Measurements from ENCODE around the genes CD86, CASR, FAM162A and DTX3L.

GRCh38 chr3:120597148-120597585, 1.0 kb downstream of the NDUFB4 start:
- PRO-cap, result no peak
- RAMPAGE, long total RNA, 2 experiments, result no peak in any of the 2 experiments

GRCh38 chr3:120909476-120910037, 1.6 kb downstream of the STXBP5L start:
- PRO-cap, result no peak
- RAMPAGE, long total RNA, 2 experiments, result no peak in any of the 2 experiments

DNA sequence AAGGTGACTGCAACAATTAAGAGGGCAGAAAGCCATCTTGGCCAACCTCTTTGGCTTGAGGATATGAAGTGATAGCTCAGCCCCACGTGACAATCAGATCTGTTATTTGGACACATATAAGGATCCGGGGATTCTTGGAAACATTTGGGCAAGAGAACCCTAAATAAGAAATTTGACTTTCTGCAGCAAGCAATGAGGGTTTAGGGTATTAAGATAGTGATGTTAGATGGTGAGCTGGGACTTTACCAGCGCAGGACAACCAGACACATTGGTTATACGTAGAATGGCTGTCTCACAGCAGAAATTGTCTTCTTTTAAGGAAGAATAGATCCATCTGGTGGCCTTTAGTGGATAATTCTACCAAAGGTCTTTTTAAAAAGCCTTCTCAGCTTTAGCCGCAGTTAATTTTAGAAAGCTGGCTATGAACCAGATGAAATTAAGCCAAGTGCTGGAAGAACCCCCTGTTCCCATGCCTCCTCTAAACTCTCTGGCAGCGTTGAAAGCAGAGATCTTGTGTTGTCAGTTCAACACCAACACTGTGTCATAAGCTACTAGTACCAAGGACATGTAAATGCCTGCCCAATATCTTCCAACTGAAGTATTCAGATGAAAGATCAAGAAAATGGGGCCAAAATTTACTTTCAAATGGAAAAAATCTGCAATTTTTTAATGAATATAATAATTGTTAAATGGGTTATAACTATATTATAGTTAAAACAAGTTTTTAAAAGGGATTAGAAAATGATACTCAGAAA, 12.2 kb downstream of the HCLS1 start:
- PRO-cap, result no peak
- RAMPAGE, long total RNA, 2 experiments, result no peak in any of the 2 experiments

DNA sequence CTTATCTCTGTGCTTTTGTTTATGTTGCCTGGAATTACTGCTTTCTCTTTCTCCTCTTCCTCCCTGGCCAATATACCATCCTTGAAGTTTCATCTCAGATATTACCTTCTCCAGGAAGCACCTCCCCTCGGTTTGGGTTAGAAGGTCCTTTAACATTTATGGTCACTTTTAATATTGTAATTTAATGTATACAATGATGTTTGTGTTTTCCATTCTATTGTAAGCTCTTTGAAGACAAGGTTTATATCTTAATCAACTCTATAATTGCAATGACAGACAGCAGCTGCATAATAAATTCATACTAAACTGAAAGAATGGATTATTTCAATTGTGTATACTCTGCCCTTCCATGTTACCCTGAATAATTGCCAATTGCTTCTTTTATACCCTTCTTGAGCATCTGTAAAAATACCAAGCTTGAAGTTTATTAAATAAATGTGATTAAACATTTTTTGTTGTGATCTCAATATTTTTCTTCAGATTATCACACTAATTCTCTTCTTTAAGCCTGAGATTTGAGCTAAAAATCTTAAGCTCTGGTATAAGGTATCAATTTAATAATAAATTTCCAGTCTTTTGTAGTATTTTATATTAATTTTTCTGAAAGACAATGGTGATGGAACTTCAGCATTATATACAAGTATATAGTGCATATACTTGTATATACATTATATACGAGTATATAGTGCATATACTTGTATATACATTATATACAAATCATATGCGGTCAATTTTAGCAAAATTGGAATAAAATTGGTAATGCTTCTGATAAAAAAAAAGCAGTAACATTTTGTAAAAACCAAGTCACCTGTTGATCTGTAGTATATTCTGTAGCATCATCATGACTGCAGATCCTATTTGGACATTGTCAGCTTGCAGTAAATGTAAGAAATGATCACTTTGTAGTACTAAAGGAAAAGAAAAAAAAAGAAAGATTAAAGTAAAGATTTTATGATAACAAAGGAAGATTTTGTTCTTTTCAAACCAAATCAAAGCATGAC, 28.0 kb downstream of the IQCB1 start:
- PRO-cap, result no peak
- RAMPAGE, long total RNA, 2 experiments, result no peak in any of the 2 experiments

DNA sequence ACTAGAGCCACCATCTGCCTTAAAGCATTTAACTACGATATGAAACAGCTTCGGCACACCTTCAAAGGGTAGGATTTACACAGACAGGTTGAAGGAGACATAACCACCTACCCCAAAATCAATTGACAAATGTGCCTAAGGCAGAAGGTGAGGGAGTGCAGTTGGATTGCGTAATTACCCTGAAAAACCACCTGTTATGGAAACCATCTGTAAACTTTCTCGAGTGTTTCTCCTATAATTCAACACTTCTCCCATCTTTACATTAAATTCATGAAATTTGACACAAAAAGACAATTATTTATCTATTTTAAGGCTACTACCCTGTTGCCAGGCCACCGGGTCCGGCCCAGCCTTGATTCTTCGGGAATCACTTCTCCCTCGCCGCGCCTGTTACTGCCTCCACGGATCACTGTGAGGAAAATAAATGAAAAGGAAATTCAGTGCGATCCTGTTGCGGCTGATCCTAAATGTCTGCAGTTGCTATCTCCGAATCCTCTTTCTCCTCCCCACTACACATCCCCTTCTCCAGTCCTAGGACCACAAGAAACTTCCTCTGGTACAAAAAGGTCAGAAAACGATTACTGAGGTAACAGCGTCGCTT, 689 bp downstream of the IQCB1 start:
- PRO-cap, result no peak
- RAMPAGE, long total RNA, 2 experiments, result no peak in any of the 2 experiments

DNA sequence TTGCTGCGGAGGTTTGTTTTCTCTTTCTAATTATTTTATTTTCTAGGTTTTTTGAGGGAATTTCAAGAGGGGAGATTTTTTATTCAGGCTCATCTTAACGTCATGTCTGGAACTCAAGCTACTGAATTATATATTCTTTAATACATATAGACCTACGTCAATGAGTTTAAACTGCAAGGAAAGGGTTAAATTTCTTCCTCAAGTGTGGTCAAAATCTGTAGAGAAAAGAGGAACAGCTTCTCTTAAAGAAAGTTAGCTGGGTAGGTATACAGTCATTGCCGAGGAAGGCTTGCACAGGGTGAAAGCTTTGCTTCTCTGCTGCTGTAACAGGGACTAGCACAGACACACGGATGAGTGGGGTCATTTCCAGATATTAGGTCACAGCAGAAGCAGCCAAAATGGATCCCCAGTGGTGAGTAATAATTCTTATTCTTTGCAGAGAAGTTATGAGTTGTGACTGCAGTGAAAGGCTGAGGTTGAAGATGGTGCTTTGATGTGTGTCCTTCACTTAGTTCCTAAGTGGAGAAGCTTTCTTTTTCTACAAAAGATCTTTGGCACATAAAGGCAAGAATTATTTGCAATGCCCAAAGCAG, at the start of gene CD86:
Gene CD86 (plus strand): TSS at position 271 of the 593 bp plus-strand sequence.
- PRO-cap, result unidirectional peak, plus-strand start at position 275 of the sequence
- RAMPAGE, long total RNA, 2 experiments, result start-site peak on the plus strand in 2 of 2 experiments, centred at positions 273 to 295 of the sequence, 7 to 9 reads per replicate

DNA sequence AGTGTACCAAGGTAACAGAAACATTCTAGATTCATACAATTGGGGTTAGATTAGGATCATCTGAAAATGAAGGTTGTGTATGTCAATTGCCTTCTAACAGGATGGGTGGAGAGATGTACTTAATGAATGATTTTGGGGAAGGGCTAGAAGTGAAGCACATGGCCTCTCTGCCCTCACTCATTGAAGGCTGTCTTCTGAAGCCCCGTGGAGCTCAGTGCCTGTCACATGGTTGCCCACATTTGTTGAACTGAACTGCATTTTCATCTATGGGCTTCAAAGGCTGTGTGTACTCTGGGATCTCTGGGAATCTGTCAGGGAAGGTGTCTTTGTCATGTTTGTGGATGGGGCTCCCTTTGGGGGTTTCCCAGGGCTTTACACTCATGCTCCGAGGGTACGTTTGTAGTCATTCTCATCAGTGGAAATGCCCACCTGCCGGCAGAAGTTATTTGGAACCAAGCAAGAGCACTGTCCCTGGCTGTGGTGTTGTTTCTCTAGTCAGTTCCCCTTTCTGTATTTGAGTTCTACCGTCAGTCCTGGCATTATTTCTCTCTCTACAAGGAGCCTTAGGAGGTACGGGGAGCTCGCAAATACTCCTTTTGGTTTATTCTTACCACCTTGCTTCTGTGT, 22.3 kb downstream of the CD86 start:
- PRO-cap, result no peak
- RAMPAGE, long total RNA, 2 experiments, result no peak in any of the 2 experiments

DNA sequence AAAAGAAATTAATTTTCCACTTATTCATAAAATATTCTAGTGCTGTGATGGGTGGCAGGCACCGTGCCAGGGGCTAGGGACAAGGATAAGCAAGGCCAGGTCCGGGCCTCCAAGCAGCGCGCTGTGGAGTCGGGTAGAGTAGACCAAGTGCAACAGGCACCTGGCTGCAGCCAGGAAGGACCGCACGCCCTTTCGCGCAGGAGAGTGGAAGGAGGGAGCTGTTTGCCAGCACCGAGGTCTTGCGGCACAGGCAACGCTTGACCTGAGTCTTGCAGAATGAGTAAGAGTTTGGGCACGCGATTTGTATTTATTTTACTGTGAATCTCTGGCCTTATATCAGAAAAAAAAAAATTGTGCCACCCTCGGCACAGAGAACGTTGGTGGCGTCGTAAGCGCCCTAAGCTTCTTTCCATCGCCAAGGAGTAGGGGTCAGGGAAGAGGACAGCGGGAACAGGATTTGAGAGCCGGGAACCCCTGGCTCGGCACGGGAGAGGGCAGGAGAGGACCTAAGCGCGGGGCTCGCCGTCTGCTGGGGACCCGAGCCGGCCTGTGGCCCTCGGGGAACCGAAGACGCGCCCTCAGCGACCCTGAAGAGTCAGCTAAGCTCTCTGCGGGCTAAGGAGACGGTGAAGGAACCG, at the start of gene CASR:
Gene CASR (plus strand): TSS at position 136 of the 638 bp plus-strand sequence.
- PRO-cap, result no peak
- RAMPAGE, long total RNA, 2 experiments, result no peak in any of the 2 experiments

DNA sequence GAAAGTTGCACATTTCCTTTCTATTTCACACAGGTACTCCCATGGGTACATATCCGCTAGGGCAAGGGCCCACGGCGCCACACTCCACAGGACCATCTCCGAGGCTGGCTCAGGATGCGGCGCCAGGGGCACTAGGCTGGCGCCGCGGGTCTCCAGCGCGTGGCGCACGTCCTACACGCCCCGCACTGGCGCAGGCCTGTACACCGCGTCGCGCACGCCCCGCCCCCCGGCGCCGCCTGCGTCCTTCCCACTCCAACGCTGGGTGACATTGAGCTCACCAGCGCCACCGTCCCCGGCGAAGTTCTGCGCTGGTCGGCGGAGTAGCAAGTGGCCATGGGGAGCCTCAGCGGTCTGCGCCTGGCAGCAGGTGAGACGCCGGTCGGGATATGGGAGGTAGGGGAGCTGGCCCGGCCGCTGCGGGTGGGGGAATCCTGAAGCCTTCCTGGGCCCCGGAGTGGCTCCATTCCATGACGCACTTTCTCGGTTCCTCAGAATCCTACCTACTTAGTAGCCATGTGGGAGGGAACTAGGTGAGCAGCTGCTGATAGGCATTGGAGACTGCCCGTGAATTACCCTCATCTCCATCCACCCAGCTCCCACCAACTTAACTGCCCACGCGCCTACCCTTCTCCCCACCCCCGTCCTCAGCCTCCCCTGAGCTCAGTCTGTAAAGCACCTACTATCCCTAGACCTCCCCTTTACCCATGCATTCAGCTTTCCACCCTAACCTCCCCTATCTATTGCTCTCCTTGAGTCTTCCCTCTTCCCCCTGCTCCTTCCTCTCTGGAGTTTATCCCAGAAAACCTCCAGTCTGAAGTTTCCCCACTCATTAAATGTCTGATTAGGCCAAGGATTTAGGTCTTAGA, at the start of gene FAM162A:
Gene FAM162A (plus strand): TSS at position 250 of the 866 bp plus-strand sequence.
- PRO-cap, result bidirectional peak, plus-strand start at position 298 of the sequence, minus-strand start at position 187 of the sequence; bidirectional peak, plus-strand start at position 507 of the sequence, minus-strand start at position 479 of the sequence
- RAMPAGE, long total RNA, 2 experiments, result start-site peak on the plus strand in 2 of 2 experiments, centred at positions 265 to 293 of the sequence, 82 to 382 reads per replicate

DNA sequence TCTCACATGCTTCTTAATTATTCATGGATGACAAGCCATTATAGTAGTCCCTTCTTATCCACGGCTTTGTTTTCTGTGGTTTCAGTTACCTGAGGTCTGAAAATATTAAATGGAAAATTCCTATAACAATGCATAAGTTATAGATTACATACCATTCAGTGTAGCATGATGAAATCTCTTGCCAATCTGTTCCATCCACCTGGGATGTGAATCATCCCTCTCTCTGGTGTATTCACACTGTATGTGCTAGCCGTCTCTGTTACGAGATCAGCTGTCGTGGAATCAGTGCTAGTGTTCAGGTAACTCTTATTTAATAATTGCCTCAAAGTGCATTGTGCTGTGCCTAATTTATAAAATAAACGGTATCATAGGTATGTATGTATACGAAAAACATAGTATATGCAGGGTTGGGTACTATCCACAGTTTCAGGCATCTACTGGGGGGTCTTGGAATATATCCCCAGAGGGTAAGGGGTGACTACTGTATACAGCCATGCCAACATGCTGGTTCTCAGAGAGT, 5.2 kb downstream of the WDR5B start:
- PRO-cap, result no peak
- RAMPAGE, long total RNA, 2 experiments, result no peak in any of the 2 experiments

DNA sequence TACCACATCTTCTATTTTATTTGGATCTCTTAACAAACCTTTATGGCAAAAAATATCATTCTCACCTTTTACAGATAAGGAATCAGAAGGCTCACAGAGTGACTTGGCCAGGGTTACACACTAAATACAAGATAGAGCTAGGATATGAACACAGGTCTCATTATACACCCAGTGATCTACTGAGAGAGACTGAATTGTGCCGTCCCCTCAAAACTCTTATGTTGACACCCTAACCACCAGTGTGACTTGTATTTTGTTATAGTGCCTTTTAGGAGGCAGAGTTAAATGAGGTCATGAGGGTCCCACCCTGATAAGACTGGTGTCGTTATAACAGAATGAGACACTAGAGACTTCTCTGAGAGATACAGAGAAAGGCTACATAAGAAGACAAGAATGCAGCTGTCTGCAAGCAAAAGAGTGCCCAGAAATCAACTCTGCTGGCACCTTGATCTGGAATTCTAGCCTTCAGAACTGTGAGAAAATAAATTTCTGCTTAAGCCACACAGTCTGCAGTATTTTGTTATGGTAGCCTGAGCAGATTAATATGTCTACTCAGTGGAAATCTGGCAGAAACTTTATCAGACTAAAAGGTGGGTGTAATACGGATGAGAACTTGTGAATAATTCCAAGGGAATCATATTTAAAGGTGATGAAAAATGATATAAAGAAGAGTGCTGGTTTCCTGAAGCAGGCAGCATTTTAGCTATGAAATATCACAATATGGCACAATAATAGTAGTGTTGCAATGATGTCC, 12.5 kb downstream of the KPNA1 start:
- PRO-cap, result no peak
- RAMPAGE, long total RNA, 2 experiments, result no peak in any of the 2 experiments

- PRO-cap, result bidirectional peak, plus-strand start at chr3:122564601, minus-strand start at chr3:122564272; bidirectional peak, plus-strand start at chr3:122564781, minus-strand start at chr3:122564754
- RAMPAGE, long total RNA, 2 experiments, result start-site peak on the plus strand in 2 of 2 experiments, at chr3:122564359-122564422 at its widest, 217 to 569 reads per replicate; start-site peak on the minus strand in 2 of 2 experiments, at chr3:122564232-122564780 at its widest, 62 to 261 reads per replicate
Measured at GRCh38 chr3:122564056-122565035, at the start of gene DTX3L. Gene DTX3L, plus strand, starts transcription at chr3:122564338.

DNA sequence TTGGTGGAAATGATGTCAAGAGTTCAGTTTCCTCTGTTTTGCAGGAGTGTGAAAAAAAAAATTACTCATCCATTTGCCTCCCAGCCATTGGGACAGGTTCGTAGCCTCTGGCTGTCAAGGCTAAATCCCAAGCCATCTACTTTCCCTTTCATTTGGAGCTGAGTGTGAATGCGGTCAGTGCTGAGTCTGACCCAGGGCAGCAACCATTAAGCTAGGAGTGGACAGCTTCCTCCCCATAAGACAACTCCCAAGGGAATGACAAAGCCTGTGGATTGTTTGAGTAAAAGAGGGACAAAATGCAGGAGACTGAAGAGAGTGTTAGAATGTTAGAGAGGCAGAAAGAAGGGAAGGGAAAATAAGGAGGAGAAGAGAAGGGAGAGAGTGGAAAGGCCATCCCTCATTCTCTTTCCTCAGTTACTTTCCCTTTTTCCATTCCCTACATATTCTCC, 33.7 kb downstream of the PARP14 start:
- PRO-cap, result no peak
- RAMPAGE, long total RNA, 2 experiments, result no peak in any of the 2 experiments

DNA sequence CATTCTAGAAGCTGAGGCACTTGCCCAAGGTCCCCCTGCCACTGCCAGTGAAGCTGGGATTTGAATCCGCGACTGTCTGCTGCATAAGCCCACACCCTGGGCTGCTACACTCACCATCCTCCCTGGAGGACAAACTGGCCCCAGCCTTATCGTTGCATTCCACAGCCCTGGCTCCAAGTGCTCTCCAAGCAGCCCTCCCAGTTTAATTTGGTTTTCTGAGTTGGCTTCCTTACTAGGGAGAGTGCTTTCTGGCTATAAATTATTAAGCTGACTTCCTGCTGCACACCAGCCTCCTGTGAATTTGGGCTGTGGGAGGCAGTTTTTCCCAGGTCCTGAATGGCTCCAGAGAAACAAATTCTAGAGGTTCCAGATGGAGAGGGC, 69.9 kb downstream of the SEMA5B start:
- PRO-cap, result unidirectional peak, minus-strand start at position 209 of the sequence
- RAMPAGE, long total RNA, 2 experiments, result no peak in any of the 2 experiments

DNA sequence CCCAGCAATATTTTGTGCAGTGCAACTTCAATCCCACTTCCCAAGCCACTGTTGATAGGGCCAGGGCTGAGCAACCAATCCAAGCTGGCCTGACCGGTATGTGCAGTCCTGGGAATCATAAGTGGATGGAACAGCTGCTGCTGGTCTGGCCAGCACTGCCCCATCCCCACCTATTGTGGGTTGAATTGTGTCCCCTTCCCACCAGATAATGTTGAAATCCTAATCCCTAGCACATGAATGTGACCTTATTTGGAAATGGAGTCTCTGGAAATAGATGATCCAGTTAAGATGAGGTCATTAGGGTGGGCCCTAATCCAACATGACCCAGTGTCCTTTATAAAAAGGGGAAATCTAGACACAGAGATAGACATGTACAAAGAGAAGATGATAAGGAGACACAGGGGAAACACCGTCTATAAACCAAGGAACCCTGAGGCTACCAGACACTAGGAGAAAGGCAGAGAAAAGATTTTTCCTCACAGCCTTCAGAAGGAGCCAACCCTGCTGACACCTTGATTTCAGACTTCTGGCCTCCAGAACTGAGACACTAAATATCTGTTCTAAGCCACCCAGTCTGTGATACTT, 13.6 kb upstream of the PDIA5 start:
- PRO-cap, result no peak
- RAMPAGE, long total RNA, 2 experiments, result no peak in any of the 2 experiments

GRCh38 chr3:123070435-123070982, 3.7 kb downstream of the PDIA5 start:
- PRO-cap, result no peak
- RAMPAGE, long total RNA, 2 experiments, result no peak in any of the 2 experiments

DNA sequence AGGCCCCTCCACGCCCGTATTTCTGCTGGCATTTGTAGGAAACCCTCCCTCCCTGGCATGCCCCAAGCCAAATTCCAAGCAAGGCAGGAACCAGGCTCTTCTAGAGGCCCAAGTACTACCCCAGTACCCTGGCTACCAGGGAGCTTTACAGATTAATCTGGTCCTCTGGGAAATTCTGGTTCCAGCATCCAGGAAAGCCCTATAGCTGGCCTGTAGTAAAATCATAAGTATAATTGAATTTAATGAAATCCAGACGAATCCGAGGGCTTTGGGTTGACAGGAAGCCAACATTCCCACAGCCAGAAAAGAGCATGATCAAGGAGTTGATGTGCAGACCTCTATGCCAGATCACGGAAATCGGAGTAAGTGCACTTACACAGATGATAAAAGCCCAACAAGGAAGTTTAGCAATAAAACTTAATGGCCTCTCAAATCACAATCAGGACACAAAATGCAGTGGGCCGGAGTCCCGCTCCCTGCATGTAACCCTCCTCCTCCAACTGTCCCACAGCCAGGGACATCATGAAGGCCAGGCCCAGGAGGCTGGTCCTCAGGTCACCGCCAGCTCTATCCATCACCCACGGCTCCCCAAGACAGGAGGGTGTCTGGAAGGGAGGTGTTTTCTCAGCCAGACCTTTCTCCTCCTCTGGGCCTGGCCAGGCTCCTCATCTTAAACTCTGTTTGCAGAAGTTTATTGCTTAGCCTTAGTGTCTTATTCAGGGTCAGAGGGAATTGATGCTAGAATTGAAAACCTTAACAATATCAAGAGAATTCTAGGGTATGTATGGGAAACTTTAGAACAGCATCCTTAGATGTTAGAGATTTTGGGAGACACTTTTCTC, 62.8 kb upstream of the SEC22A start:
- PRO-cap, result no peak
- RAMPAGE, long total RNA, 2 experiments, result no peak in any of the 2 experiments

DNA sequence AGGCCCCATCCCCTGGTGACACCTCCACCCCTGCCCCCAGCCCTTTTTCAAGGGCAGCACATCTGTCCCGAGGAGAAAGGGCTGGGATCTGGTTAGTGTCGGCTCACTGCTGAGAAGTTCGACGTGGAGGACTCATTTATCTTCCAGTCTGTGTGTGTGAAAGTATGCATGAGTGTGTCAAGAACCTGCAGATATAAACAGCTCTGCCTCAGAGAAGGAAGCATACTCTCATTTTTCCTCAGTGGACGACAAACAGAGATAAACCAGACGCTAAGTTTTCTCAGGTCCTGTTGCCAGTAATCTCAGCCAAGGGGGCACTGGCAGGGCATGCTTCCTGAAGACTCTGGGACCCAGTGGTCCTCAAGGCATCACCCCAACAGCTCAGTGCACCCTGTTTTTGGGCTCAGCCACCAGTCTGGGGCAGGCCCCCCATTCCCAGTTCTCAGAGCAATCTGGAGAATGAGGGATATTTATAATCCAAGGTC, 73.8 kb downstream of the ADCY5 start:
- PRO-cap, result no peak
- RAMPAGE, long total RNA, 2 experiments, result no peak in any of the 2 experiments

- PRO-cap, result bidirectional peak, plus-strand start at chr3:123416446, minus-strand start at chr3:123416308
- RAMPAGE, long total RNA, 2 experiments, result start-site peak on the minus strand in 1 of 2 experiments, at chr3:123416245-123416458 at its widest, 16 reads per replicate
Measured at GRCh38 chr3:123416043-123416962, 32.6 kb downstream of the ADCY5 start.

DNA sequence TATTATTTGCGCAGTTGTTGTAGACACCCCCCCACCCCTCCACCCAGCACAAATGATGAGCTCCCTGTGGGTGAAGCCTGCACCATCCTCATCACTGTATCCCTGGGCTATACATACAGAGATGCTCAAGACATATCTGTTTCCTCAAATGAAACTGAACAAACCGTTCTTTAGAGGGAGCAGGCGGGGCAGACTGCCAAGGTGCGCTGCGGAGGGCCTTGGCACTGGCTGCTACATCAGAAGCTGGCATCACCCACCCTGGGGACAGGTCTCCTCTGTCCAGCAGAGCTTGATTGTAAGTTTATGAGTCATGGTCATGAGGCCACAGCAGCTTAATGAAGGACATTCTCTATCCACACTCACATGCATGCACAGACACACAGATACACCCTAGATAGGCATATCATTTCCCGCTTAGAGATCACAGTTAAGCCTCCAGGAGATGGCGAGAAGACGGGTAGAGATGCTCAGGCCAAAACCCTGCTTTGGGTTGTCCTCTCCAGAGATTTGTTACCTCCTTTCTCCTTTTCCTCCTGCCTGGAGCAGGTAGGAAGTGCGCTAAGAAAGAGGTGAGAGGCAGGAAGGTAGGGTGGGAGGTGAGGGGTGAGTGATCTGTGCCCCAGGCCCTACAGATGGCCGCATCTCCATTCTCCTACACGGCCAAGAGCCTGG, 28.9 kb downstream of the ADCY5 start:
- PRO-cap, result no peak
- RAMPAGE, long total RNA, 2 experiments, result no peak in any of the 2 experiments

Measured in prostate gland (tissue), 2 donors.